Monocyte (primary cell): ENCODE results near the genes DHX32 and FANK1.

GRCh38 chr10:125155175-125155607 lies 127.3 kb upstream of the CTBP2 start:
- PRO-cap, 2 experiments: no peak in any of the 2 experiments

DNA sequence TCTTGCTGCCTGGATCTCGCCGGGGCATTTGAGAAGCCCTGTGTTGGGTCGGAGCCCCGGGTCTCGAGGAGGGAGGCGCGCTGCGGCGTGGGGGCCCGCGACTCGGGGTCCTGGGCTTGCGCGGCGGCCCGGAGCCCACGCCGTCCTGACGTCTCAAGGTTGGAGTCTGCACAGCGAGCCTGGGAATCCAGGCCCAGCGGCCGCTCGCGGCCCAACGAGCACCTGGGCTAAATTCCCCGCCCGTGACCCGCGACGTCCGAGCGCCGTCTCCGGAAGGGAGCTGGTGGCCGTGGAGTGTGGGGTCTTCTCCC lies 133.8 kb upstream of the CTBP2 start:
- PRO-cap, 2 experiments: no peak in any of the 2 experiments

- PRO-cap, 2 experiments: no peak in any of the 2 experiments
Observed at GRCh38 chr10:125880440-125881529, at the start of gene DHX32. TSS of gene DHX32 (minus strand) at chr10:125881292.

GRCh38 chr10:125895032-125896159 lies 968 bp upstream of the FANK1 start:
- PRO-cap, 2 experiments: peak in 2 of 2 experiments; most common plus-strand start chr10:125895862 (in 2)

GRCh38 chr10:125896373-125897261 lies at the start of gene FANK1:
TSS of gene FANK1 (plus strand) at chr10:125896564.
- PRO-cap, 2 experiments: peak in 1 of 2 experiments; most common plus-strand start chr10:125896586 (in 1); most common minus-strand start chr10:125896504 (in 1)

GRCh38 chr10:126049655-126050130 lies 153.3 kb downstream of the FANK1 start:
- PRO-cap, 2 experiments: no peak in any of the 2 experiments

DNA sequence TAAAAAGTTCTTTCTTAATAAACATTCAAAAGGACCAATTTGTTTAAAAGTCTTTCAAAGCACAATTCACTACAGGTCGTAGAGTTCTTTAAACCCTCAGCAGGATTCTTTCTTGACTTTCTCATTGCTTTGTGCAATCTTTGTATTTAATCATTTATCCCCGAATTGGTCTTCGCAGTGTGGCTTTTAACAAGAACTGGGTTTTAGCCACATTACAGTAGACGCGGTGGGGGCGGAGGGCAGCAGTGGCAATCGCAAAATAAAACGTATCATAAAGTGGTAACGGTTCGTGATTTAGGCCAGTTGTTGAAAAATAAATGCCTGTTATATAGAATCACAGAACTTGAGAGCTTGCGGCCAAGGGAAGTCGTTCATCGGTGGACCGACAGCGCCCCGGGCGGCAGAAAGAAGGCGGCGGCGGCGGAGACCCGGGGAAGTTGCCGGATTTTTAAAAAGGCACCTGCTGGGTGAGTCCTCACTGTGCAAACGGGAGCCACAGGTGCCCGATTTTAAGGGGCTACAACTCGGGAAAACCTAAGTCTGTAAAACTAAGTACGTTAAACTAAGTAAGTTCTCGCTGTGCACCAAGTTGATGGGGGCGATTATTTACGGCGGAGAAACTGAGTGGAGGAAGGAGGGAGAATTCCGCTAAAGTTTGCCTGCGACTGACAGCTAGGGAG lies 1.4 kb downstream of the ADAM12 start:
- PRO-cap, 2 experiments: no peak in any of the 2 experiments

DNA sequence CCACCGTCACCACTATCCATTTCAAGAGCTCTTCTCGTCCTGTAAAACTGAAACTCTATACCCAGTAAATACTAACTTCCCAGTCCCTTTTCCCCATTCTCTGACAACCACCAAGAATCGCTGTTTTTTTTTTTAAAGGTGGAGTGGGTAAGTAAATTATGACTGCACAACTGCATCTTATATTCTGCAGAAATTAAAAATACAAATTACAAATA lies 123.1 kb upstream of the ADAM12 start:
- PRO-cap, 2 experiments: no peak in any of the 2 experiments

- PRO-cap, 2 experiments: no peak in any of the 2 experiments
Observed at GRCh38 chr10:126904426-126905152, 639 bp upstream of the DOCK1 start.

DNA sequence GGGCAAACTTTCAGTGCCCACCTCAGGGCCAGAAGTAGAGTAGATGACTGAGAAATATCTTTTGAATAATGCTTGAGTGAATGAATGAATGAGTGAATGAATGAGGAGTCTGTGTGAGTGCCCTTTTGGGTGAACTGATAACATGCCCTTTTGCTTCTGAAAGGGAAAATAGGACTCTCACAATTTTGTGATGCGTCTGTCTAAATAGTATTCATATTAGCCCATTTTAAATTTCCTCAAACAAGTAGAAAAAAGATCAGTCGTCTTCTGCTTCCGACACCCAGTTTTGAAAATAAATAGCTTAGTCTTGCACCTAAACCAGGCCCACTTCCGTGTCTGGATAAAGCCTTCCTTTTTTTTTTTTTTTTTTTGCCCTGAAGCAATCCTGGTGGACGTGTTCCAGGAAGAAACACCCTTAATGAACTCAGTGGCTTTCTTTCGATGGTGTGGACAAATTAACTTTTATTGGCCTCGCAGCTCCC lies 32.9 kb downstream of the INSYN2A start:
- PRO-cap, 2 experiments: no peak in any of the 2 experiments

GRCh38 chr10:127886439-127887050 lies 6.2 kb downstream of the CLRN3 start:
- PRO-cap, 2 experiments: no peak in any of the 2 experiments

DNA sequence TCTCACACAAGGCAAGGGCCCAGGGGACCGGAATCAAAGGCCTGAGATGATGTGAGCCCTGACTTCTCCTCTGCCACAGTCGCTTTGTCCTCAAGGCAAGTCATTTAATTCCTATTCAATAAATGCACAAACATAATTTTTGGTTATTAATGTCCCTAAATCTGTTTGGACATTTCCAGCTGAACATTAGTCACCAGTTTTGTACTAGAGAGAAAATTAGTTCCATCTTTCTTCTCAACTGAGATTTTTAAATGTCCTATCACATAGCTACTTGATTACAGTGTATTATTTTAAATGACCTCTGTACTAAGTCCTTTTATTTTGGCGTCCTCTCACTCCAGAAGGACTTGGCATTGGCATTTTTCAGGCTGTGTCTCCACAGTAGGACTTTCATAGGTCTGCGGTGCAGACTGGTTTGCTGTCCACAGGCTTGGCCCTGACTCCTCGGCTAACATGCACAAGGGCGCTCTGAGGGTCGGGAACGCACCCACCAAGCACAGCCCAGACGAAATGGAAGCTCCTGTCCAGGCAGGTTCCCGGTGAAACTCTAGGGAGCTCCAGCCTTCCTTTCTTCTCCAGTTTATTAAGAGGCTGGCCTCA lies 6.4 kb downstream of the PTPRE start:
- PRO-cap, 2 experiments: no peak in any of the 2 experiments

DNA sequence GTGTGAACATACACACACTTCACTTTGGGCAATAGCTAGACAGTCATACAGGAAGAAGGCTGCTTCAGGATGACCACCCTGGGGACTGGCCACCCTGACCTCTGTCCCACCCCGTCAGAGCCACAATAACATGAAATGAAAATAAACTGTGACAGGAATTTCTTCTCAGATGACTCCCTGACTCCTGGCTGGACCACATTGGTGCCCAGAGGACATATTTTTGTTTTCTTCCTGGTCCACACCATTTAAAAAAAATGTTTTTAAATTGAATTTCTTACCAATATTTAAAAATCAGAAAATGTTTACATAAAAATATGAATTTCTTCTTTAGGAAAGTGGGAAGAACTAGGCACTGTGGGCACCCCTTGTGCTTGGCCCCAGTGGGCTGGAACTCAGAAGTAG lies 81.6 kb downstream of the MKI67 start:
- PRO-cap, 2 experiments: peak in 2 of 2 experiments; most common plus-strand start position 168 of the sequence (in 2)

GRCh38 chr10:128047242-128048065 lies 78.8 kb downstream of the MKI67 start:
- PRO-cap, 2 experiments: peak in 2 of 2 experiments; most common plus-strand start chr10:128047577 (in 2); most common minus-strand start chr10:128047423 (in 2)

DNA sequence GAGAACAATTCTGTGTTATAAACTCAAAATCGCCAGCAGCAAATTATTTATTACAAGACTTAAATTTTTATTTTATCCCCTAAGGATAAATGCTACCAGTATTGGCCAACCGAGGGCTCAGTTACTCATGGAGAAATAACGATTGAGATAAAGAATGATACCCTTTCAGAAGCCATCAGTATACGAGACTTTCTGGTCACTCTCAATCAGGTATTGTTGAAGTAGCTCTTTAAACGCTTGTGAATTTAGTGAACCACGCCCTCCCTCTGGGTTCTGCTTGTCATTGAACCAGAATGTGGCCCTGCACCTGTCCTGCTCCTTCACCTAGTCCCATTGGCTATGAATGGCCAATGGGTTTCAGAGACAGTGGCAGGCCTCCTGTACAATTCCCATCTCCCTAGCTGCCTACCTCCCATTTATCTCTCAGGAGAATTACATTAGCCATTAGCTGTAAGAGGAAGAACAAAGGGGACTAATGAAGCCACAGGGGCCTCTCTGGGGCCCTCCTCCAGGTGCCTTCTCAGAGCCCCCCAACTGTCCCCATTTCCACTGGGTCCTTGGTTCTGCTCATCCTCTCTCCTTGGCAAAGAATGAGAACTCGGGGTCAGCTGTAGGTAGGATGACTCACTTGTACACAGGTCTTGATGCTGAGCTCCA lies 49.6 kb downstream of the MKI67 start:
- PRO-cap, 2 experiments: peak in 1 of 2 experiments; most common plus-strand start position 454 of the sequence (in 1)

GRCh38 chr10:128077293-128077807 lies 48.9 kb downstream of the MKI67 start:
- PRO-cap, 2 experiments: peak in 1 of 2 experiments; most common plus-strand start chr10:128077622 (in 1)

- PRO-cap, 2 experiments: no peak in any of the 2 experiments
Observed at GRCh38 chr10:128765643-128766051, 639.4 kb upstream of the MKI67 start.

GRCh38 chr10:128883969-128884243 lies 583.1 kb upstream of the MGMT start:
- PRO-cap, 2 experiments: no peak in any of the 2 experiments

- PRO-cap, 2 experiments: no peak in any of the 2 experiments
Observed at GRCh38 chr10:129253867-129254242, 213.2 kb upstream of the MGMT start.

DNA sequence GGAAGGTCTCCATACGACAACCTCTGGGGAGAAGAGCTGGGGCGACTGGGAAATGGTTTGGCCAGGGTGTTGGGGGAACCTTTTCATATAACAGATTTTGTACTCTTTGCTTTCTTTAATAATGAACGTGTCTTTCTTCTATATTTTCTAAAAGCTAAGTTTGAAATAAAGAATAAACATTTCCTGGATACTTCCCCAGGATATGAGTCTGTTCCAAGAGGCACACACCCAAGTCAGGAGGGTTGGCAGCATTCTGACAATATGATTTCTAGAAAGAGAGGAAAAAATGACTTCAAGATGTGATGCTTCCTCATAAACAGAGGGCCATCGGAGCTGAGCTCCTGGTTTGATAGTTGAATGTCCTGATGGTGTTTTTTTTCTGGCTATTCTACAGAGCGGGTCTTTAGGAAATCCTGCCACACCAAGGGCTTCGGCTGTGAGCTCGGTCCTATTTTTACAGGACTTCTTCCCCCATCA lies 208.5 kb upstream of the MGMT start:
- PRO-cap, 2 experiments: no peak in any of the 2 experiments